SK-N-DZ (cell line): ENCODE data around the gene MYT1.

RAMPAGE:
- cytosol, long total RNA = no peak
- nucleus, long total RNA = no peak
Measured at GRCh38 chr20:64065873-64066446, 3.0 kb downstream of the TCEA2 start.

DNA sequence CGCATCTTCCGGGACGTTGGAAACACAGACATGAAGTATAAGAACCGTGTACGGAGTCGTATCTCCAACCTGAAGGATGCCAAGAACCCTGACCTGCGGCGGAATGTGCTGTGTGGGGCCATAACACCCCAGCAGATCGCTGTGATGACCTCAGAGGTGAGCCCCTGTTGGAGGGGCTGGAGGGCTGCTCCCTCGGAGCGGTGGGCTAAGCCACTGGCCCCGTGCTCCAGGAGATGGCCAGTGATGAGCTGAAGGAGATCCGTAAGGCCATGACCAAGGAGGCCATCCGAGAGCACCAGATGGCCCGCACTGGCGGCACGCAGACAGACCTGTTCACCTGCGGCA, 7.2 kb downstream of the TCEA2 start:
RAMPAGE:
- cytosol, long total RNA = no peak
- nucleus, long total RNA = no peak

DNA sequence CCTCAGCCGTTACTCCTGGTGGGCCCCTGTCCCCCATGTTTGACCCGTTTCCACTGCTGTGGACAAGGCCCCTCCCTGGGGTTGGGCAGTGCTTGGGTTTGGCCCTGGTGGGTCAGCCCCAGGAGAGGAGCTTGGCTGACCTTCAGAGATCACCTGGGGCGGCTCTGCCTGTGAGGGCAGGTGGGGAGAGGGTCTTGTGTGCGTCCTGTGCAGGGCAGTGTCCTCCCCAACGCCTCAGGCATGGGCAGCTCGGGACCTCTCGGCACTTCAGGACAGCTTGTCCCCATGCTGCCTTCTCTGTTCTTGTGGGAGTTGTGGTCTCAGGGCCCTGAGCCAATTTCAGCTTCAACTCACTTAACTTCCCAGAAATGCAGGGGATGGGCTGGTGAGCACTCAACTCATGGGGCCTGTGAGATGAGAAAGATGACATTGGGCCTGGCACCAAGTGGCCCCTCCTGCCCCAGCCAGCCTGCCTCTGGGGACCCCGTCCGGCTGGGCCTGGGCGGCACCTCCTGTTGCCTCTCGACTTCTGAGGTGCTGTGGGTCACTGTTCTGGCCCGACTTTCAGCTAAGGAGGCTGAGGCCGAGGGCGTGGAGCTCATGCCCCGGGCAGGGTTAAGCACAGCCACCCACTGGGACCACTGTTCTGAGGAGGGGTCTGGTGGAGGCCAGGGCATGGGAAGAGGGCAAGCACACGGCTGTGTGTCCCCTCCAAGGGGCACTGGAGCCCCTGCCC, 6.8 kb downstream of the RGS19 start:
RAMPAGE:
- cytosol, long total RNA = no peak
- nucleus, long total RNA = no peak

GRCh38 chr20:64163901-64164915, at the start of gene MYT1:
Gene MYT1, plus strand, starts transcription at chr20:64164452.
RAMPAGE:
- cytosol, long total RNA = start-site peak on the plus strand at chr20:64164413-64164732, 204 and 279 reads in 2 replicates
- nucleus, long total RNA = start-site peak on the plus strand at chr20:64164438-64164547, 61 and 92 reads in 2 replicates; start-site peak on the plus strand at chr20:64164685-64164826, 115 and 48 reads in 2 replicates

DNA sequence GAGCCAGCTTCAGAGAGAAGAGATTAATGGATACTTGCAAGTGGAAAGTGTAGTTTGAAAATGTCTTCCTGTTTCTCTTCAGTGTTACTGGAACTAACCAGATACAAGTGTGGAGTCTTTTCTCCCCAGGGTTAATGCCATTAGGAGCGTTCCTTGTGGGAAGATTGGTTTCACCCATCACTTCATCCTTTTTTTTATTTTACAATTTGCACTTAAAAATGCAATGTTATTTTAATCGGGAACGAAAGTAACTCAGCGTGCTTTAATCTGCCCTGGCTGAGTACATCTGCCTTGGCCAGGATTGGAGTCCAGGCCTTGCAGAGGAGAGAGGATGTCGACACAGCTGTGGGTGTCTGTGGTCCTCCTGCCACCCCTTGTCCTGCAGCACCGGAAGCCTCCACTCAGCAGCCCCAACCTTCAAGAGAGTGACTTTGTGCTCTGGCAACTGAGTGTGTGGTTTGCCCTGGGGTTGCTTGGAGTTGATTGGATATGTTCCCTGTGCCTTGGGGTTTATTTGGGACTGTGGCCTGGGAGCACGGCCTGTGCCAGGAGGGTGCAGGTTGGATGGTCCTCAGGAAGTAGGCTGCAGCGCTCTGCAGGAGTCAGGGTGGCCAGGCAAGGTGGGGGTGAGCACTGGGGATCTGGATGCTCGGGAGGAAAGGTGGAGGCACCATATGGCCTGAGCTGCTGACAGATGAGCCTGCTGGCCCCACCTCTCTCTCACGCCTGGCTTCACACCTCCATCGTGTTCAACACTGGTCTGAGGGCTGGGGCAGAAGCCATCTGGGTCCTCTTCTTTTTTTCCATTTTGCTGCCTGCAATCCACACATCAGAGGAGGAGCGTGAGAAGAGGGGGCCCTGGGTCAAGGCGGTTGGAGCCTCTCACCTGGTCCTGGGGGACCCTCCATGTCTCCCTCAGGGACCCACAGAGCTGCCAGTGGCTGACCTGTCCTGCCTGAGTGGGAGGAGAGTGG, 4.3 kb downstream of the MYT1 start:
RAMPAGE:
- cytosol, long total RNA = no peak
- nucleus, long total RNA = no peak

RAMPAGE:
- cytosol, long total RNA = no peak
- nucleus, long total RNA = no peak
Measured at GRCh38 chr20:64328644-64329143, 73.1 kb downstream of the PCMTD2 start.